ENCODE measurements around a stretch of chr12.

GRCh38 chr12:42177403-42178592, 33.1 kb upstream of the GXYLT1 start:
- RRBS, 2 experiments: no CpG with 5 or more reads among the region's 8 CpGs

DNA sequence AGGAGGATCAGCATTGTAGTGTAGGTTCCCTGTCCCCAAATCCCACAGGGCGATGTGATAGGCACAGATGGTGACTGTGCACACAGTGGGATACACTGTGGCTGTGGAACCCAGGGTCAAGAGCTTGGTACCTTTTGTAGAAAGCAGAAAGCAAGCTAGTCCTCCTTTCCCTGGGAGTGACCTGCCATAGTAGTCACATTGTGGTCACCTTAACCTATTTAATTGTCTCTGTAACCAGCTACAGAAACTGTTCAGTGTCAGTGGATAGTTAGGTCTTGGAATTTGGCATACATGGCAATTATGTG, 30.3 kb downstream of the PPHLN1 start:
- RRBS, 2 experiments: no CpG with 5 or more reads among the region's 1 CpG

- RRBS, 2 experiments: no CpG with 5 or more reads among the region's 15 CpGs
These were observed 124.7 kb downstream of the PRICKLE1 start for GRCh38 chr12:42464702-42465396.

DNA sequence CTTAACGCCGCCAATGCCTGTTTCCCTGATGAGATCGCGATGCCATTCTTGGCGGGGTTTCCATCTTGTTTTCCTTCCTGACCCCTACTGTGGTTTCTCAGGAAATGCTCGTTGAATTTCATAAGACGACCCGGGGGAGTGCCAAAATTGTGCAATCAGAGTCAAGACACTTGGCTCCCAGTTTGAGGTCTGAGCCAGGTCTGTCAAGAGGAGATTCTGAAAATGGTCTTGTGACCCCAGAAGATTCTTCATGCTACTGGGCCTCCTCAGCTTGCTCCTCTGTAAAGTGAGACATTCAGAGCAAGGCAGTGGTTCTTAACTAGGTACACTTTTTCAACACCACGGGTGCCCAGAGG, 107.3 kb upstream of the PRICKLE1 start:
- RRBS, 2 experiments: no CpG with 5 or more reads among the region's 9 CpGs

DNA sequence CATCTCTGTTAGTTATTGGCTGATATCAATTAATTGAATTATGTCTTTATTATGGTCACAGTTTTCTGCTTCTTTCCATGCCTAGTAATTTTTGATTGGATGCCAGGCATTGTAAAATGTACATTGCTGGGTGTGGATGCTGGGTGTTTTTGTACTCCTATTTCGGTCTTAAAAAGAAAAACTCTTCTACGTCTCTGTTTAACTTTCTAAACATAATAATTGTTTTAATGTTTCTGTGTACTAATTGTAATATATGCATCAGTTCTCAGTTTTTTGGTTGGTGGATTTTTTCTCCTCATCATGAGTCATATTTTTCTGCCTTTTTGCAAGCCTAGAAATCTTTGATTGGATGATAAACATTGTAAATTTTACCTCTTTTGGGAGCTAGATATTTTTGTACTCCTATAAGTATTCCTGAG, 296.2 kb upstream of the PRICKLE1 start:
- RRBS, 2 experiments: no CpG with 5 or more reads among the region's 2 CpGs

DNA sequence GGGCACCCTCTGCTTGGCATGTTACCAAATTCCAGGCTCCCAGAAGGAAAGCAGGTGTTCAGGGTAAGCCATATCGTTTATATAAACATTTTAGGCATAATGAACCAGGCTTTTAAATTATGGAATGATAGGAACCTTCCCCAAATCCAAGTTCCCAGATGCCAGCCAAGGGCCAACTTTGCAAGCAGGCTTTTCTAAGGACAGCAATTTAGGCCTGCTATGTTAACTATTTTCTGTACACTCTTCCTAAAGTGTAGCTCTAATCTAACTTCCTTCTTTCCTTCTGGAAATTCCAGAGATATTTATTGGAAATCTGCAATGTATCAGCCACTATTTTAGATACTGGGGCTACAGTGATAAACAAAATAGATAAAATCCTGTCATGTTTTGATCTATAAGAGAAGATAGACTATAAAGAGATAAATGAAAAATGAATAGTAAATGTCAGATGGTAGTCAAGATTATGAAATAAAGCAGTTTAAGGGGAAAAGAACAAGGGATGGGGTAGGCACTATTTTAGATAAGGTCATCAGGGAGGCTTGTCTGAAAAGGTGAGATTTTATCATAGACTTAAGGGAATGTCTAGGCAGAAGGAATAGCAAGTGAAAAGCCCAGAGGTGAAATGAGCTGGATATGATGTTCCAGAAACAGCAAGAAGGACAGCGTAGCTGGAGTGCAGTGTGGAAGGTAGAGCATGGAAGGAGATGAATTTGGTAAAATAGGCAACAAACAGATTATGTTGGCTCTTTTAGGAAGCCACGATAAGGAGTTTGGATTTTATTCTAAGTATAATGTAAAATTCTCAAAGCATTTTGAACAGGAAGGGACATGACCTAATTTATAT, 56.7 kb downstream of the TMEM117 start:
- RRBS, 2 experiments: no CpG with 5 or more reads among the region's 3 CpGs

DNA sequence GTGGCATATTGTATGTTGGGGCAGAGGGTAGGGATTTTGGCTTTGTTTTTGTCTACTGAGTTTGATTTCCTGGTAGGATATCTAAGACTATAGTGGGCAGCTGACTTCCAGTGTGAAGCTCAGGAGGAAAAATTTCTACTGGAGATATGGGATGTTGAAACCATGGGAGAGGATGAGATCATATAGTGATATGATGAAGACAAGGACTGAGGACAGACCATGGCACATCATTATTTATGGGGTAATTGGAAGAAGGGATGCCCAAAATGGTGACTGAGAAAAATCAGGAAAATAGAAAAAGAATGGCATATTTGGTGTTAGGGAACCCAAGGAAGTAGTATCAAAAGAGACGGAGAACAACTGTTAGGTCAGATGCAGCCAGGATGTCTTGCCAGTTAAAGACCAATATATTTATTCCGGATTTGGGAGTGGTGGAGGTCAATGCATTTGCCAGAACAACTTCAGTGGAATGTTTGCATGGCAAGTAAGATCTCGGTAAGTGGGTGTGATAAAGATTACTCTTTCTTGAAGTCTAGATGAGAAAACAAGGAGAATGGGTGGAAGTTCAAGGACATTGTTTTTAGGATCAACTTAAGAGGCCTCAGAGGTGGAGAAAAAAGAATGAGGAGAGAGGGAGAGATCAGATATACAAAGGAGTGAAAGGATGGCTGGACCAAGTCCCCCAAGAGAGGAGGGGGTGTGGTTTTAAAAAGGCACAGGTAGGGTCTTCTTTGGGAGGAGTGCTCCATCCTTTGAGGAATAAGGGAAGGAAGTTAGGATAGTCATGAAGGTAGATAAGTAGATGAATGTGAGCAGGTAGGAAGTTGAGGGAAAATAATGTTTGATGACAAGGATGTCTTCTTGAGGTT, 100.7 kb downstream of the TMEM117 start:
- RRBS, 2 experiments: no CpG with 5 or more reads among the region's 3 CpGs

- RRBS, 2 experiments: no CpG with 5 or more reads among the region's 4 CpGs
These were observed 460.6 kb downstream of the TMEM117 start for GRCh38 chr12:44296455-44297007.

DNA sequence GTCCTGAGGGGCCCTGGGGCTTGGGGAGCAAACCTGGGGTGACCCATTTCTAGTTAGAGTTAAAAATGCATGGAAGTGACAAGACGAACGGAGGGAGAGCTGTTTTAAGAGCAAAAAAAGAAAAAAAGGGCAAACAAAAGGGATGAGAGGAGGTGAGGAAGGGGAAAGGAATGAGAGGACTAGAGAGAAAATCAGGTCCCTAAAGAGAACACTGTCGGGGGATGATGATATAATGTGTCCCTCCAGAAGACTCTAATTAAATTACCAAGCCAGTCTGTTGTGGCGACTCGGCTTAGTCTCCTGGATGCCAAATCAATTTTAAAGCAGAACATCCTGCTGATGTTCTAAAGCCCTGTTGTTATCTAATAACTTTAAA, 1.1 kb downstream of the ANO6 start:
- RRBS, 2 experiments: no CpG with 5 or more reads among the region's 5 CpGs

DNA sequence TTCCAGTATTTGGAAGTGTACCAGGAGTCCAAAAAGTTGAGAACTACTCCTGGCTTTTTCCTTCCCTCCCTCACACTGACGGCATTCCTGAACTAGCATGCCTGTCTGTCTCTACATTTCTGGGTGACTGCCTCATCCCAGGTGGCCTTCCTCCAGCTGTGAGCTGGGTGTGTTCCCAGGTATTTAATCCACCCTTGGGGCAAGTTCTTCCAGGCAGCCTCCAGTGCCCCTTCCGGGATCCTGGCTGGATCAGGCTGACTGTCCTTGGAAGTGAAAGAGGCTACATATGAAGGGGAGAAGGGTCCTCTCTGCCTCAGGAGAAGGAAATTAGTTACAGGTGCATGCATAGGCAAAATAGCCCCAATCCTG, 19.8 kb downstream of the ANO6 start:
- RRBS, 2 experiments: no CpG with 5 or more reads among the region's 2 CpGs

DNA sequence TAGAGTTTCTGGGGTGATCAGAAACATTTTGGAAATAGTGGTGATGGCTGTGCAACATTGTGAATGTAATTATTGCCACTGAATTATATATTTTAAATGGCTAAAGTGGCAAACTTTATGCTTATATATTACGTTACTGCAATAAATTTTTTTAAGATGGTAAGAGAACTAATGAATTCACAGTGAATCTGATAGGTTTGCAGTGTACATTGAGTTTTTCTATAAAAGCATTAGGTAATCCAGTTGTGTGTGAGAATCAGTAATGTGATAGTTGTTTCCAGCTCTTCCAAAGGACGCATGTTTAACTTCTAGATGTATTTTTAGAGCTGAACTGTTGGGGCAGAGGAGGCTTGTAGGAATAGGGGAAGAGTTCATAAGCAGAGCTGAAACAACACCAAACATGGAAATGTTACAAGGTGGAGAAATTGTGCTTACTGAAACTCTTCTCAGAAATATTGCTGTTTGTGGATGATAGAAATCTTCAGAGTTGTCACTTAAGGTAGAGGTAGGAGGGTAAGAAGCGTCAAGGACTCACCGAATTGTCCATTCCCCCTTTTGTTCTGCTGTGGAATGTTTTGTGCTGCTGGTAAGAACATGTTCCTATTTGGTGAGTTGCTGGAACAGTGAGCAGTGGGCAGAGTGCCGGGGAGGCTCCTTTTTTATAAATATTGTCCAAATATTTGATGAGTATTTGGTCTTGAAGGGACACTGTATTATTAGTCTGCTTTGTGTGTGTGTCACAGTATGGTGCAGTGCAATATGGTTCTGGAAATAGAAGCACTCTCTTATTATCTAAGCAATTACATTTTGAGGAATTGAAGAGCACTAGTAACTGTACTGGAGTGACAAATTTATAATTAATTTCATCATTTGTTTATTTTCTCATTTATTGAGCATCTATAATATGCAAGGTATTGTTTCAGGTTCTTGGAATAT, 76.7 kb downstream of the ANO6 start:
- RRBS, 2 experiments: no CpG with 5 or more reads among the region's 5 CpGs

DNA sequence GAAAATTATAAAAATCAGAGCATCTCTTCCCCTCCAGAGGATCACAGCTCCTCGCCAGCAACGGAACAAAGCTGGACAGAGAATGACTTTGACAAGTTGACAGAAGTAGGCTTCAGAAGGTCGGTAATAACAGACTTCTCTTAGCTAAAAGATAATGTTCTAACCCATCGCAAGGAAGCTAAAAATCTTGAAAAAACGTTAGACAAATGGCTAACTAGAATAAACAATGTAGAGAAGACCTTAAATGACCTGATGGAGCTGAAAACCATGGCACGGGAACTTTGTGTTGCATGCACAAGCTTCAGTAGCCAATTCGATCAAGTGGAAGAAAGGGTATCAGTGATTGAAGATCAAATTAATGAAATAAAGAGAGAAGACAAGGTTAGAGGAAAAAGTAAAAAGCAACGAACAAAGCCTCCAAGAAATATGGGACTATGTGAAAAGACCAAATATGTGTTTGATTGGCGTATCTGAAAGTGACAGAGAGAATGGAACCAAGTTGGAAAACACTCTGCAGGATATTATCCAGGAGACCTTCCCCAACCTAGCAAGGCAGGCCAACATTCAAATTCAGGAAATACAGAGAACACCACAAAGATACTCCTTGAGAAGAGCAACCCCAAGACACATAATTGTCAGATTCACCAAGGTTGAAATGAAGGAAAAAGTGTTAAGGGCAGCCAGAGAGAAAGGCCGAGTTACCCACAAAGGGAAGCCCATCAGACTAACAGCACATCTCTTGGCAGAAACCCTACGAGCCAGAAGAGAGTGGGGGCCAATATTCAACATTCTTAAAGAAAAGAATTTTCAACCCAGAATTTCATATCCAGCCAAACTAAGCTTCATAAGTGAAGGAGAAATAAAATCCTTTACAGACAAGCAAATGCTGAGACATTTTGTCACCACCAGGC, 177.3 kb downstream of the ANO6 start:
- RRBS, 2 experiments: no CpG with 5 or more reads among the region's 11 CpGs

DNA sequence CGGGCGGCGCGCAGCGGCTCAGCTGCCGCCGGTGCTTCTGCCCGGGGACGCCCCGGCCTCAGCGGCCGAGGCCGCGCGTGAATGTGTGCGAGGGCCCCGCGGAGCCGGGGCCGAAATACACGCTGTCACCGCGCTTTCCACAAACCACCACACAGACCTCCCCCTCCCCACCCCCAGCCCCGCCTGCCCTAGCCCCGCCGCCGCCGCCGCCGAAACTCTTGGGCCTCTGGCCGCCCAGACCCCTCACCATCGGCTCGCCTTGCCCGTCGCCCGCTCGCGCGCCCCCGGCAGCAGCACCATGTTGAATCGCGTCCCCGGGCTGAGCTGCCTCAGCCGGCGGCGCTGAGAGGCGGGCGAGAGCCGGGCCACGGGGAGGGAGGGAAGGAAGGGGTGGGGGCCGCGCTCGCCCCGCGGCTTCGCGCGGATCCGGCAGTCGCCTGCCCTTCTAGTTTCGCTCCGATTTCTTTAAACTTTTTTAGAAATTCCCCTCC, 366 bp upstream of the ARID2 start:
- RRBS, 2 experiments: 1 to 4% methylated on average over 21 of the region's 62 CpGs

DNA sequence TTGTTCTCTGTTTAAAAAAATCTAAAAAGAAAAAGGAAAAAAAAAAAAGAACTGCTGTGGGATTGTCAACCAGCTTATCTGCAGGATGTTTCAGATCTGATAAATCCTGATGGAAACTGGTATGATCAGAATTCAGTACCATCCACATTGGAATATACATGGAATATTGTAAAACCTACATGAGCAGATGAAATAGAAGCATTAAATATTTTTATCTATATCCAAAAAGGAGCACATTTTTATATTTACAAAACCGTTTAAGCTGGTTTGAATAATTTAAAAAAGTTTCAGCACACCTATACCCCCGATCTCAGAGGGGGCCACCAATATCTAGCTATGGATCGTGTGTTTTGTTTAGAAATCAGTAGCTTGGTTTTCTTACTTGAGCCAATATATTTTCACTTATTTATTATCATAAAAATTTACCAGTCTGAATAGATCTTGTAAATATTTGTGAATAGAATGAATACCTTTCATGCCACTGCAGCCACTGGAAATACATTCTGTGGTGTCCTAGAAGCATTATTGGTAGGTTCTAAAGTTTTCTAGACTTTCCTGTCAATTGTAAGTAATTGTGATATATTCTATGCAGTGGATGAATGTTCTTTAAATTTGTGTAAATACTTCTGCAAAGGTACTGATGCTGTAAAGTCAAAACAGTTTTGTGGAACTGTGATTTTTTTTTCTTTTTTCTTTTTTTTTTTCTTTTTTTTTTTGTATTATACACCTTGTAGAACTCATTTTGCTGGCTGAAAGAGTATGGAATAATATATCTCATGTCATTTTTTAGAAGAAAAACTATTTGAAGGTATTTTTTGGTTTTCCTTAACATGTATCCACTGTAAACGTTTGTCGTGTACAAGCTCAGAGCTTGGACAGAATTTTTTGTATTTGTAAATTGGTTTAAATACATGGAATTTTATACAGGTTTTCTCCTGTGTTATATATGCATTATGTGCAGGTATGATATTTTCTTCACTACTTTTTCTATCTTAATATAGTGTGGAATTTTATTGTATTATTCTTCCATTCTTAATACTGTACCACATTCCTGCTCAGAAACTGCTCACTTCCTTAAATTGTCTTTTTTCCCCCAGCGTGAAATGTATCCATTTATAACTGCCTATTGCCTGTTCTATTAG, 84.8 kb downstream of the SCAF11 start:
- RRBS, 2 experiments: no CpG with 5 or more reads among the region's 6 CpGs

DNA sequence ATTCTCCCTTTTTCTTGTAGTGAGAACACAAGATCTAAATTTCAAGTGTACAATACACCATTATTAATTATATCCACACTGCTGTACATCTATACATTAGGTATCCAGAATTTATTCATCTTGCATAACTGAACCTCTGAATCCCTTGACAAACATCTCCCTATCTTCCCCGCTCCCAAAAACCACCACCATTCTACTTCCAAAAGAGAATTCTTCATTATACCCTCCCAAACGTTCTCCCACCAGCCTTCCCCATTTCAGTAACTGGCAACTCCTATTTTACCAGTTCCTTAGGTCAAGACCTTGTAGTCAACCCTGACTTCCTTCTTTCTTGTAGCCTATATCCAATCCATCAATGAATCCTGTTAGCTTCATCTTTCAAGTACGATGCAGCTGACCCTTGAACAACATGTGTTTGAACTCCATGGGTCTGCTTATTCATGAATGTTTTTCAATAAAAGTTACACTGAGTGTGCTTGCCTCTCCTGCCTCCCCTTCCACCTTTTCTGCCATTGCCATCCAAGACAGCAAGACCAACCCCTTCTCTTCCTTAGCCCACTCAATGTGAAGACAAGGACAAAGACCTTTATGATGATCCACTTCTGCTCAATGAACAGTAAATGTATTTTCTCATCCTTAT, 48.9 kb downstream of the SCAF11 start:
- RRBS, 2 experiments: no CpG with 5 or more reads among the region's 3 CpGs

- RRBS, 2 experiments: no CpG with 5 or more reads among the region's 3 CpGs
These were observed 35.7 kb downstream of the SCAF11 start for GRCh38 chr12:45954618-45955068.

- RRBS, 2 experiments: no CpG with 5 or more reads among the region's 3 CpGs
These were observed 2.1 kb downstream of the SCAF11 start for GRCh38 chr12:45988268-45988656.

DNA sequence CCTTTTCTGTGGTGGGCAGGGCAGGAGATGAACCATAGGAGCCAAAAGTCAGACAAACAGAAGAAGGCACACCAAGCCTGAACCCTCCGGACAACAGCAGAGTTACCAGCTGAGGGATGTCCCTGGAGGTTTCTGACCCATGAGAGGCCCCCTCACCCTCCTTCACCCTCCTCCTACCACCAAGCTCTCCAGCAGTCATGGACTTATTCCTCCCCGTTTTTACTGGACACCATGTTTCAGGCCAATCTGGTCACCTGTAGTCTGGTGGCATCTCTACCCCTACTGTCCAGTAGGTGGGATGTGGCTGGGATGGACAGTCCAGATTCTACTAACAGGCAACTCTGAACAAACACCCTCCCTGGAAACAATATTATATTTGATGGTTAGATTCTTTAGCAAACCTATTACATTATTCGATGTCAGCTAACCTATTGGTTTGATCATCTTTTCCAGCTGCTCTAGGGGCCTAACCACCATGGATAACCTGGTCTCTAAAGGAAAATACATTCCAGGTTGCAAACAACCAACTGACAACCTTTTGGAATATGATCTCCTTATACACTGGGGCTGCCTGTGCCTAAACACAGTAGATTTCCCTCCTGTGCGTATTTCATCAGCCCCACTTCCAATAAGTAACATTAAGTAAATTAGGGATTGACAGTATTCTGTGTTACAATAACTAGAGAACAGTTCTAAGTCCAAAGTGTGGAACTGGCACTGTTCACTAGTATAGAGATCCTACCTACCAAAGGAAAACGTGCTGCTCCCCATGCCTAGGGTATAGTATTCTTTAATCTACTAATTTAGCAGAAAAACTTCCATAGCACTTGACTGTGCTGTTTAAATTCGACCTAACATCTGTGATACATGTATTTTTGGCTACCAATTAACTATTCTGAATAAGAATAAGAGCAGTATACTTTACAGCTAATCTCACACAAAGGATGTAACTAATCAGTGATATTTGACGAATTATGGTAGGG, 82.9 kb downstream of the SLC38A1 start:
- RRBS, 2 experiments: no CpG with 5 or more reads among the region's 7 CpGs

DNA sequence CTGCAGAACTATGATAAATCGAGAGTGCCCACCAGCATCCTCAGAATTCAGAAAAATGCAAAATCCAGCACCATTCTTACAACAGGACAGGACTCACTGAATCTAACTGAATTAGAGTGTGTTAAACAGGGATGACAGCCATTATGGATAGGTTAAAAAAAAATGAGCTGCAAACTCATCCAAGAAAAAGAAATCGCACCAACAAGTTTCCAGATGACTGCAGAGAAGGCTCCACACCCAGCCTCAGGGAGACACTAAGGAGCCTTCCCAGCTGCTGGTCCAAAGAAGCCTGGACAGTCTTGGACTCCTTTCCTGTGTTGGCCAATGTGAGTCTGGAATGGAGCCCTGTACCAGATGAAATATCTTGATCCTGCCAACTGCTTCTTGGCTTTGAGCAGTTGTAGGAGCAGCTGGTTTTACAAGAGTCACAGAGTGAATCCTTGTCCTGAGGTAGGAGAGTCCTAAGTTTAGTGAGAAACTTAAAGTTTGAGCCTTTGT, 44.5 kb downstream of the SLC38A1 start:
- RRBS, 2 experiments: no CpG with 5 or more reads among the region's 2 CpGs

DNA sequence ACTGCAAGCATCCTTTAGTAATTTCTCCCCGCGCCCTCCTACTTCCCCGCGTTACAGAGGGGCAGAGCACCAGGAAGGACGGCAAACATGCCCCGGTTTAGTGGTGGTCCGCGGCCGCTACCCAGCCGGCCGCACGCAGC, 1.1 kb downstream of the SLC38A1 start:
- RRBS, 2 experiments: no CpG with 5 or more reads among the region's 12 CpGs